T-cell (primary cell): ENCODE measurements around the genes TMEM45B and PRDM10.

- PRO-cap, 7 experiments, result no peak in any of the 7 experiments
These were observed 84.7 kb upstream of the TP53AIP1 start for GRCh38 chr11:129027337-129027715.

- PRO-cap, 7 experiments, result no peak in any of the 7 experiments
These were observed 50.3 kb downstream of the ARHGAP32 start for GRCh38 chr11:129141629-129142385.

DNA sequence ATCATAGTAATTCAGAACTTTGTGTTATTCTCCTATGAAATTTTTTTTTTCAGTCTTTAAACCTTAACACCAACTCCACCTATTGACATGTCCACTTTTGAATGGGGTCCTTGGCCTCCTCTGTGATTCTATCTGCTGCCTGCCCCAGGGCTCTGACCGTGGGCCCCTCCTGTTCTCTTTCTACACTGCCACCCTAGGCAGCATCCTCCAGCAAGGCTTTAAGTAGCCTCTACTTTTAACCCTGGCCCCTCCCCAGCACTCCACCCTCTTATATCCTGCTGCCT, 90.4 kb upstream of the ARHGAP32 start:
- PRO-cap, 7 experiments, result no peak in any of the 7 experiments

GRCh38 chr11:129313470-129314024, 62.1 kb upstream of the BARX2 start:
- PRO-cap, 7 experiments, result no peak in any of the 7 experiments

DNA sequence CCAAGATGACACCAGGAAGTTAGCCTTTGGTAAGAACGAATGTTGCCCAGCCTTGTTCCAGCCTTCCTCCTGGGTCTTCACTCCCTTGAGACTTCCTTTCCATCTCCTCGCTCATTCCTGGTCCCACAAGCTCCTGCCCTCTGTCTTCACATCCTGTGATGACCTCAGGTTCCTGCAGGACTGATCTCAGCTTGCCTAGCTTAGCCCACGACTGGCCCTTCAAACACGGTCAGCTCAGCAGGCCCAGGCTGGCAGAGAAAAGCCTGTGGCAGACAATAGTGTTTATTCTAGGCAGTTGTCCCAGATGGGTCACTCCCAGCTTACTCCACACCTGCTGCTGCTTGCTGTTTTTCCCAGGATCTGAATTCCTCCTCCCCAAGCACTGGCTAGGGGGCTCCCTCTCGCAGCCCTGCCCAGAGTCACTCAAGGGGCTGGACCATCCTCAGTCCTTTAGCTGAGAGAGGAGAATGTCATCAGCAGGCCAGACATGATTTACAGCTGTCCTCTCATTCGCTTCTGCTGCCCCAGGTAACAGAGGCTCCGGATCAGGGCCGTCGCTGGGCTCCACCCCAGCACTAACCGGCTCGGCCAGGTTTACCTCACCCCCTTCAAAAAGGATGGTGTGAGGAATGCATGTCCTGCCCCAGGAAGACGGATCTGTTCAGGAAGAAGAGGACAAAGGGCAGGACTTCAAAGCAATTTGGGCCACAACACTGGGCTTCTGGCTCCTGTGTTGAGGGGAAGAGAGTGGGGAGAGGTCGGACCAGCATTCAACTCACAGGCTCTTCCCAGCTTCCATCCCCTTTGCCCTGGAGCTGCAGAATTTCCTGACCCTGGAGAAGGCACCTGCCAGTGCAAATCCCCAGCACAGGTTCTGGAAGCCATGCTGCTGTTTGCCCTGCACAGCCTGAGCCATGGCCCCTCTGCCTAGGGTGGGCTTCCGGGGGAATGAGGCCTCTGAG, 59.8 kb upstream of the BARX2 start:
- PRO-cap, 7 experiments, result no peak in any of the 7 experiments

DNA sequence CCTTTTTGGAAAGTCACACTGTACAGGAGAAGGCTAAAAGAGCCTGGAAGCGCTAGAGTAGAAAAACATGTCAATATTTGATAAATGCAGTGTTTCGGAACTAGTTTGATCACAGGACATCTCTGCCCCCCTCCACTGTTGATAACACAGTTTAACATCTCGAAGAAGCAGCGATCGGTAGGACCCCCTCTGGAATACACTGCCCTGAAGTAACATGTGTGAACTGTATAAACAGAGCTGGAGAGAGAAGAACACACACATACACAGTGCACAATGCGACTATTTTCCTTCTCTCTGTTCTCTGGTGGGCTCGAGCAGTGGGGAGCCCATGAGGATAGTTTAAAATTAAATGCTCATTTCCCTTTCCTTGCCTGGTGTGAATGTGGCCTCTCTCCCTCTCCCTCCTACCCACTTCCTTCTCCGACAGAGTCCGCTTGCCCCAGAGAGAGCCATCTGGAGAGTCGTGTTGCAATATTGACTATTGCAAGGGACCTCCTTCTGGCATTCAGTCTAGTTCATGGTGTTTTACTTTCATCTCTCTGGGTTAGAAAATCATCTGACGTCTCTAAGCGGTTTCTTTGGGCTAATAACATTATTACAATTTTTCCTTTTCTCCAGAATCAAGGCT, 51.7 kb upstream of the BARX2 start:
- PRO-cap, 7 experiments, result no peak in any of the 7 experiments

- PRO-cap, 7 experiments, result no peak in any of the 7 experiments
These were observed 11.5 kb upstream of the BARX2 start for GRCh38 chr11:129364049-129364721.

- PRO-cap, 7 experiments, result no peak in any of the 7 experiments
These were observed 4.3 kb downstream of the BARX2 start for GRCh38 chr11:129379765-129380585.

- PRO-cap, 7 experiments, result peak in 7 of 7 experiments; most common plus-strand start chr11:129815850 (in 7); most common minus-strand start chr11:129815770 (in 1)
These were observed at the start of gene TMEM45B for GRCh38 chr11:129815402-129816189. Gene TMEM45B (plus strand): TSS chr11:129815848.

- PRO-cap, 7 experiments, result peak in 7 of 7 experiments; most common plus-strand start chr11:130003013 (in 7); most common minus-strand start chr11:130002835 (in 7)
These were observed at the start of gene PRDM10 for GRCh38 chr11:130002674-130003481. Gene PRDM10 (minus strand): TSS chr11:130002835.

GRCh38 chr11:130089339-130090154, 19.9 kb downstream of the APLP2 start:
- PRO-cap, 7 experiments, result no peak in any of the 7 experiments

DNA sequence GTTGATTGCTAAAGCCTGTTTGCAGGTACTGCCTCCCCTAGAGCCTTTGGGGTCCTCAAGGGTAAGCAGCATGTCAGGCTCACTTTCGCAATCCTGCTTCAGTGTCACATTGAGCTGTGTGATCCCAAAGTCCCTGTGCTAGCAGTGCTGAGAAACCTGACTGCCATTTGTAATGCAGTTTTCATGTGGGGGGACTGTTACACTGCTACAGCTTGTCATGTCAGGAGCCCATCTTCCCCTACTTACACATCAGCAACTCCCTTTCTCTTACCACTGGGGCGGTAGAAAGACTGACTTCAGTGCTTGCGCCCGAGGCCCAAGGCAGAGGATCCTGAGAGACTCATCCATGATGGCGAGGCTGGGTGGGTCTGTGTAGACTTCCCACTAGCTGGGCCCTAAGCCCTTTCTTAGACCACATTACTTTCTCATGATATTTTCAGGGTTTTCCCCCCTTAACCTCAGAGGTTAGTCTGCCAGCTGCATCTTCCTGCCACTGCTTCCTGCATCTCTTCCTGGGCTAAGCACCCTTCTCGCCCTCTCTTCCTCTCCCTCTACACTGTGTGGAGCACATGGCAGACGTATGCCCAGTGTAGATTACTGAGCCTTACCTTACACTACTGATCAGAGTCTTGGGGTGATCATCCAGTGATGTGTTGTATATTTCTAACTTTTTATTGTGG, 40.7 kb upstream of the ST14 start:
- PRO-cap, 7 experiments, result no peak in any of the 7 experiments

DNA sequence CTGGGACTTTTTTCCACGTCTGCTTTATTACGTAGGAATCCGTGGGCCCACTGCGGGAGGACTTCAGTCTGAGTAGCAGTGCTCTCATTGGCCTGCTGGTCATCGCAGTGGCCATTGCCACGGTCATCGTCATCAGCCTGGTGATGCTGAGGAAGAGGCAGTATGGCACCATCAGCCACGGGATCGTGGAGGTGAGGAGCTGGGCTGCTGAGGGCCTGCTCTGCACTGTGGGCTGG, 17.8 kb upstream of the ST14 start:
- PRO-cap, 7 experiments, result no peak in any of the 7 experiments

DNA sequence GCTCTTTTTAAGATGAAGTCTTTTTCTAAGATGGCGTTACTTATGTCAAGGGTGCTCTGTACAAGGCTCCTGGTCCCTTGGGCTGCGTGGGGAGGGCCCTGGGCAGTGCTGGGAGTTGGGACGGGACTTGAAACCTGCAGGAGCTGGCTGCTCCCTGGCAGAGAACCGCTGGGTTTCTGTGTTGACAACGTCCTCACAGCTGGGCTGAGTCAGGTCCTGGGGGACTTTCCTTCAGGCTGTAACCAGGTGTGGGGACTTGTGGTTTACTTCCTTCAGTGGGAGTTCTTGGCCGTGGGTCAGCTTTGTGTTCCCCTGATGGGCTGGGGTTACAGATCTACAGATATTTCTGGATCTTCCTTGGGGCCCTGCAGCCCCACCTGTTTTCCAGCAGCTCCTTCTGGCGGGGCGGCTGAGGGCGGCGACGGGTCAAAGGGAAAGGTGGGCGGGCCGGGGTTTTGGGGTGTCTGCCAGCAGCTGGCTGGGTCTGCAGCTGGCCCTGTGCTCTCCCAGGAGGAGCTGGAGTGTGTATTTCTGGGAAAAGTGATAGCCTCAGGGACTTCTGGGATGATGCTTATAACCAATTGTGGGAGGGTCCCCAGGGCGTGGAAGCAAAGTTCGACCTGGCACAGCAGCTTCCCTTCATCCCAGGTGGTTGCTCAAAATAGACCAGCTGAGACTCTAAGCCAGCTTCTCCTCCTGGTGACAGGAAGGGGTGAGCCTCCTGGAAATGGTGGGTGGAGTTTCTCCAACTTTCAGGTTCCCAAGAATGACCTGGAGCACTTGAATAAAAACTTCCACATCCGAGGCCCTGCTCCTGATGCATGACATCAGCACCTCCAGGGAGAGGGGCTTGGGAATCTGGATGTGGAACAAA, 19.0 kb downstream of the ST14 start:
- PRO-cap, 7 experiments, result no peak in any of the 7 experiments

- PRO-cap, 7 experiments, result no peak in any of the 7 experiments
These were observed 20.9 kb downstream of the ST14 start for GRCh38 chr11:130180529-130180844.

DNA sequence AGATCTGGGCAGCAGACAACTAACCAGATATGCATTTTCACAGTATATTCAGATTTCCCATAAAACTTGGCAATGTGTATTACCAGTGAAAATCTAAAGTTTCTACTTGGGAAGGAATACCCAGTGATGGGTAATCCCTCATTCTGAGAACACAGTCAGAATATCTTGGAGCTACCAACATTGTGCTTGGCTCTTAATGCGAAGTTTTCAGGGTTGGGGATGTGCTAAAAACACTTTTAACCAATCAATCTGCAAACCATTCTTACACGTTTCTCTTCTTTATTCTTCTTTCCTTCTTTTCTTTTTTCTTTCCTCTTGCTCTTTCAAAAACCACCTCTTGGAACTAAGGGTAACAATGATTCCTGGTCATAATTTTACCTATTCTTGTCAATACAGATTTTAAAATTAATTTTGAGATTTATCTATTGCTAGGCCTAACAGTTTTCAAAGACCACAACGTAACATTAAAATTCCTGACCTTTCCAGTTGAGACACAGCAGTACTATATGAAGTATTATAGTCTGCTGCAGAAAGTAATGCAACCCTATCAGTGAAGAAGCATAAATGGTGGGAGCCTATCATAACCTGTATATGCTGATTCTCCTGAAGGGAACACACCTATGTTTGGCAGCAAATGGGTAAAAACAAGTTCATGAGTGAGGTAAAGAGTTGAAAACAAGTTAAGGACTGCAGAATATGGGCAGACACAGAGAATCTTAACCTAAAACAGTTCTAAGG, 72.0 kb downstream of the ST14 start:
- PRO-cap, 7 experiments, result no peak in any of the 7 experiments

DNA sequence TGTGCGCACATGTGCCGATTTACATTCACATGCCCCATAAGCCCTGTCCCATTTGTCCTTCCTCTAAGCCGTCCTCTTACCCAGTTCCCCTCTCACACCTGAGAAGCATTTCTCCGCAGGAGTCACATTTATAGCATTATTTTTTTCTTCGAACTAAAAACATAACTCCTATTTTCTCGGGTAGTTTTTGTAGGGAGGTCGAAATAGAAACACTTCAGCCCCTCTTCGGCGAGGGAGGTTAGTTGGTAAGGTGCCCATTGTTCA, 359 bp upstream of the ZBTB44 start:
- PRO-cap, 7 experiments, result no peak in any of the 7 experiments

DNA sequence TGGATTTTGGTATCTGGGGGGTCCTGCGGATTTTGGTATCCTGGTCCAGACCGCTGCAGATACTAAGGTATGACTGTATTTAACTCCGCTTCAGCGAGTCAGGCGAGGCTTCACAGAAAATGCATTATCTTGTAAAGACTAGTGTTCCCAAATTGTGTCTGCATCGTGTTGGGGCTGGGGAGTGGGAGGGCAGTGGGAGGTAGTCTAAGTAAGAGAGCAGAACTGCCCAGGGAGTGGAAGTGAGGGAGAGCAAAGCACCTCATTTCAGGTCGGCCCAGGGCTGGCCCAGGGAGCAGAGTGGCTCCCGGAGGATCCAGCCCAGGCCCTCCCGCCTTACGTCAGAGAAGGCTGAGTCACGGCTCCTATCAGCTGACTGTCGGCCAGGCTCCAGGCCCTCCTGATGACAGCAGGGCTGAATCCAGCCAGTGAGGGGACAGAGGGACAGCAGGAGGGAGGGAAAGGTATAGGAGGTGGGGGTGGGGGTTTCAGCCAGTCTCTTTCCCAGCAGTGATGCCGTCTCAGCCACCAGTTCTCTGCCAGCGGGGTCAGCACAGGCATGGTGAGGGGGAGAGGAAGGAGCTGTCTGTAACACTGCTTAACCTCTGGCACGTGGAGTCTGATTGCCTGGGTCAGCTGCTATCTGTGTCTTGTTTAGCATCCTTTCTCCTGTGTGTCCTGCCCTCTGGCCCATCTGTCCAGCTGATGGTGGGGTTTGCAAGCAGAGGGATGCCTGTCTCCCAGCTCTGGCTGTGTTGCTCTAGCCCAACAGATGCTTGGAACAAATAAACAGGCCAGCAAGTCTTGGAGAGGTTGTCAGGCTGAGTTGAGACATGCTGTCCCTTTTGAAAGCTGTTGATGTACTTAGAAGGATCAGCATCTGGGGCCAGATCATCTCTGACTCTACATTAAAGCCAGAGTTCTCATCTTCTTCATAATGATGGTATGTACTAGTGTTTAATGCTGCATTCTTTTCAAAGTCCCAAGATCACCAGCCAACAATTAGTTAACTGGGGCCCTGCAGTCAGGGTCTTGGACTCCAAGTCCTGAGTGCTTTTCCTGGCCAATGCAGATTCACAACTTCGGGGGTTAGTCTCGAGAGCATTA, 74.0 kb downstream of the ADAMTS15 start:
- PRO-cap, 7 experiments, result no peak in any of the 7 experiments

DNA sequence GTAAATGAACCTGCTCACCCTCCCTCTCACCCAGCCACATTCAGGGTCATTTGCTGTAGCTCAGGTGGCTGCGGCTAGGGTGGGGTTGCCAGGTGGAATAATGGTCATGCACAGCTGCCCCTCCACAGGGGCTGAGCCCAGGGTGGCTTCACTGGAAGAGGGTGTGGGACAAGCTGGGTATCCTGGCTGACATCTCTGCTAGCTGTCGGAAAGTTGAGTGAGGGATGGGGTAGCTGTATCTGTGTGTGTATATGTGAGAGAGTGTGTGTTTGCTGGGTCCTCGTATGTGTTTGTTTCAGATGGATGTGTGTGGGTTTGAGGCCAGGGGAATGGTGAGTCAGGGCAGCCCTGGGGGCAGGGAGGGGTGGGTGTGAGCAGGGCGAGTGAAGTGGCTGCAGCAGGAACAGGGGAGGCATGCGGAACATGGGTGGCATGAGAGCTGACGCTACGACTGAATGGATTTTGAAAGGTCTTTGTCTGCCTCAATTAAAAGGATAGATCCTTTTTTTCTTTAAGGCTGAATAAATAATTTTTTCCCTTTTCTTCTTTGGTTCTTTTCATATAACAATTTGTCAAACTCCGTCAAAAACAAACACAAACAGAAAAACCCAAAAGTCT, 79.8 kb downstream of the ADAMTS15 start:
- PRO-cap, 7 experiments, result no peak in any of the 7 experiments

- PRO-cap, 7 experiments, result no peak in any of the 7 experiments
These were observed 197.1 kb downstream of the ADAMTS15 start for GRCh38 chr11:130645400-130646029.